Skeletal muscle satellite cell (primary cell): ENCODE results near the genes SLC25A6 and ASMTL.

DNA sequence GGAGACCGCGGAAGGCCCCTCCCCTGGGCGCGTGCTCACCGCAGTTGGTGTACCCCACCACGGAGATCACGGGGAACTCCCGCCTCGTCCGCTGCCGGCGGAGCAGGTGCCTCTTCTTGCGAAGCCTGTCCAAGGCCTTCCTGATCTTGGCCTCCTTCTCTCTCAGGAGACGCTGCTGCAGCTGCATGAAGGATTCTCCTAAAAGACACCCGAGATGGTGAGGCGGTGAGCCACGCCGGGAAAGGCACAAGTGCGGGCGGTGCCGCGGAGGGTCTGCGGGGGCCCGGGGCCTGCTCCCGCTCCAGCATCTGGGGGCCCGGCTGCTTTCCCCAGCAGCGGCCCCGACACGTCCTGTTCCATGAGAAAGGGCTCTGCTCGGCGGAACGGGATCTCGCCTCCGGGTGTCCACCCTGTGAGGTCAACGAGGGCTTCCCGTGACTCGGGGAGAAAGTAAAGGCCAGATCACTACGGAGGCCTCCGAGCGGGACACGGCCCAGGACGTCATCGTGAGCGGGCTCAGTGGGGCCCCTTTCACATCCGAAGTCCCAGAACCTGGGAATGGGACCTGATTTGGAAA is 5.8 kb downstream of the GTPBP6 start:
- CAGE, long polyA plus RNA: no peak

DNA sequence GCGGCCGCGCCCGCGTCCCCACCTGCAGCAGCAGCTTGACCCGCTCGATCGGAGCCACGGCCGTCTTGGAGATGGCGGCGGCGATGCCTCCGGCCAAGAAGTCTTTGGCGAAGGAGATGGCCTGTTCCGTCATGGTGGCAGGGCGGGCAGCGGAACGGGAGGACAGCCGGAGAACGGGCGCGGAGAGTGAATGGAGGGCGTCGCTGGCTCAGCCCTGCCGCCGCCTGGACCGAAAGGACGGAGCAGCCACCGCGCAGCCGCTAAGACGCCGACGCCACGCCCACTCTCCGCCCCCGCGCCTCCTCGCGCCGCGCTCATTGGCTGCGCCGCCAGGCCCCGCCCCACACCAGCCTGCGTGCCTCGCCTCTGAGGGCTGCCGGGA is at the start of gene SLC25A6:
TSS of gene SLC25A6 (minus strand) at position 237 of the 382 bp plus-strand sequence.
- CAGE, long polyA plus RNA: start-site peak on the minus strand centred at position 233 of the sequence, 92 bp wide, 2,230 and 2,791 reads in 2 replicates

- CAGE, long polyA plus RNA: no peak
Observed at GRCh38 chrX:1403603-1404645, 12.0 kb upstream of the SLC25A6 start.

- CAGE, long polyA plus RNA: no peak
Observed at GRCh38 chrX:1406373-1407631, 14.9 kb upstream of the SLC25A6 start.

DNA sequence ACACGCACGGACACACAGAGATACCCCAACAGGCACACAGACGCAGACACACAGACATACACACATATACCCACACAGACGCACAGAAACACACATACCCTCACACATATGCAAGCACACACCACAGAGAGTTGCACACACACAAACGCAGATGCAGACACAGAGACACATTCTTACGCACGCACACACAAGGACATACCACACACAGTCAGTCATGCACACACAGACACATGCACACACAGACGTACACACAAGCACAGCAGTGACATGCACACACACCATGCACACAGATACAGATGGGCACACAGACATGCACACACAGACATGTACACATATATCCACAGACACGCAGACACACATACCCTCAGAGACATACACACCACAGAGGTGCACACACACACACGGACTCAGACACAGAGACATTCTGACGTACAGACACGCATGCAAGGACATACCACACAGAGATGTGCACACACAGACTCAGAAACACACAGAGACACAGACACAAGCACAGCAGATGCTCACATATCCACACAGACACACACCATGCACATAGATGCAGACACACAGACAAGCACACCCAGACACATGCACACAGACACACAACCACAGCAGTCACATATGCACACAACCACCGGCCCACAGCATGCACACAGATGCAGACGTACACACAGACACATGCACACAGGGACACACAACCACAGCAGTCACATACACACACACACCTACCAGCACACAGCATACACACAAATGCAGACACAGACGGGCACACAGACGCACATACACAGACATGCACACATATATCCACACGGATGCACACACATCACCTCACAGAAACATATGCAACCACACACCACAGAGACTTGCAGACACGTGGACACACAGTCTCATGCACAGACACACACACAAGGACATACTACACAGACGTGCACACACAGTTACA is 24.9 kb upstream of the SLC25A6 start:
- CAGE, long polyA plus RNA: no peak

- CAGE, long polyA plus RNA: no peak
Observed at GRCh38 chrX:1421378-1422191, 29.7 kb upstream of the SLC25A6 start.

GRCh38 chrX:1452740-1453836 is at the start of gene ASMTL:
ASMTL (minus strand) TSS chrX:1452909.
- CAGE, long polyA plus RNA: start-site peak on the minus strand at chrX:1452888-1452910, 32 and 47 reads in 2 replicates

DNA sequence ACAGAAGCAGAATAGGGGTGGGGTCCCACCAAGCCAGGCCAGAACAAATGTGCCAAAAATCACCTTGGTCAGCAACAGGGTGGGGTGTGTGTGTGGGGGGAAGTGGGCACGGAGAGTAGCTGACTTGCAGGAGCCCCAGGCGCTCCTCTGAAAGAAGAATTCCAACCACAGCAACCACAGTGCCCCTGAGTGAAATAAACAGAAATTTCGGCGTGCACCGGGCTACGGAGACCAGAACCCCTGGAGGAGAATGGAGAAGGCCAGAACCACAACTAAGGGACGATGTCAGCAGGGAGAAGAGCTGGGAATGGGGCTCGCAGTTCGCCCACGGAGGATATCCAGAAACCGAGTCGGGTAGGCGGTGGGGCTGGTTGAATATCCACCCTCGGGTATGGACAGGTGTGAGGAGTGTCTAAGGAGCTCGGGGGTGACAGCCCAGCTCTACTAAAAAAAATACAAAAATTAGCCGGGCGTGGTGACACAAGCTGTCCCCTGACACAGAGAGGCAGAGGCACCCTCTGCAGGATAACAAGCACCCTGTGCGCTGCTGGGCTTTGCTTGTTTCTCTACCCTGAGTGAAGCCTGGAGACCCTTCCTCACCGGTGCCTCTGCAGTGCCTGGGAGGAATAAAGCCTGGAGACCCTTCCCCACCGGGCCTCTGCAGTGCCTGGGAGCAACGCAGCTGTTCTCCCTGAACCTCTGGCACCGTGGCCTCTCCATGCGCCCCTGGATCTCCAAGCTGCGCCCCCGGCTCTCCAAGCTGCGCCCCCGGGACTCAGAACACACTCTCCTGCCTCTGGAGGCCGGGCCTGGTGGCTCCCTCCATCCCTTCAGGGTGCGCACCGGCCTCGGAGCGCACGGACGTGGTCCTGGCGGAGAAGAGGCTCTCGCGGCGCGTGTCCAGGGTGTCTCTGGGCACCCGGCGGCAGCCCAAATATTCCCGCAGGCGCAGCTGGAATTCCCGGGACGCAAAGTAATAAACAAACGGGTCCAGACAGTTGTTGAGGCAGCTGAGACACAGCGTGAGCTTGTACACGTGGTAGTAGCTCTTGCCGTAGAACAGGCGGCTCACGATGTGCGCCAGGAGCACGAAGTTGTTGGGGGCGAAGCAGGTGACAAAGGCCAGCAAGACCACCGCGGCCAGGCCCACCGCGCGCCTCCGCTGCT is 12.4 kb upstream of the ASMTL start:
- CAGE, long polyA plus RNA: no peak

DNA sequence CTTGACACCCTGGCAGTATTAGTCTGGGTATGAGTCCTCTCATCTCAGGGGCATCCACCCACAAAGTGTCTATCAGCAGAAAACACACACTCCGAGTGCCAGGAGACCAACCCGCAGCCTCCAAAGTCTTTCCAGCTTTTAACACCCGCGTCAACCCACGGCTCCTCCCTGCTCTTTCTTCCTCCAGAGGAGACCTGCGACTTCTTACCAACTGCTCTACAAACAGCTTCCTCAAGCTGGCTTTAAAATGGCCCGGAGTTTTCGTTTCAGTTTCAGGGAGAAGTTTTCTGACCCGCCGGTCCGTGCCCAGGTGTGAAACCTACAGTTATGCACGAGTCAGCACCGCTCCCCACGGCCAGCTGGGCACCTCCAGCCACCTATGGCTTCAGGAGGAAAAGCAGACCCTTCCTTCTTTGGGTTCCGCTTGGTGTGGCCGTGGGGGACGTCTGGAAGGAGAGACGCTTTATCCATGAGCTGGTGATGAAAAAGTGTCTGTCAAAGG is 14.4 kb upstream of the ASMTL start:
- CAGE, long polyA plus RNA: no peak

DNA sequence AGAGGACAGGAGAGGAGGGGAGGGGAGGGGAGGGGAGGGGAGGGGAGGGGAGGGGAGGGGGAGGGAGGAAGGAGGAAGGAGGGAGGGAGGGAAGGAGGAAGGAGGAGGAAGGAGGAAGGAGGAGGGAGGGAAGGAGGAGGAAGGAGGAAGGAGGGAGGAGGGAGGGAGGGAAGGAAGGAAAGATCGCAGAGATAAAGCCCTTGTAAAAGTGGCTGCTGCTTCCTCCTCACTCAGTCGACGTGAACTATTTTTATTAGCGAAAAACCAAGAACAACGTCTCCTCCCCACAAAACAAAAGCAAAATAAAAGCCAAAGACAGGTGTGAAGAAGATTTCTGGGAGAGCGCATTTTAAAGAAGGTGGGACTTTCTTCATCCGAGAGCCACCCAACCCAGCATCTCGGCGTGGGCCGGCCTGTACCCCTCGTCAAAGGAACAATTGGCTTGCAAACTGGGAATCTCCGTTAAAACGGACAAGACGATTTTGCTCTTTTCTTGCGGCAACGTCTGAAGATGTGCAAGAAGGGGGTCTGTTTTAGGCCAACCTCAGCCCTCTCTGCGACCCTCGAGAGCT is 40.7 kb upstream of the ASMTL start:
- CAGE, long polyA plus RNA: no peak

GRCh38 chrX:1493907-1494623 is 41.4 kb upstream of the ASMTL start:
- CAGE, long polyA plus RNA: no peak

DNA sequence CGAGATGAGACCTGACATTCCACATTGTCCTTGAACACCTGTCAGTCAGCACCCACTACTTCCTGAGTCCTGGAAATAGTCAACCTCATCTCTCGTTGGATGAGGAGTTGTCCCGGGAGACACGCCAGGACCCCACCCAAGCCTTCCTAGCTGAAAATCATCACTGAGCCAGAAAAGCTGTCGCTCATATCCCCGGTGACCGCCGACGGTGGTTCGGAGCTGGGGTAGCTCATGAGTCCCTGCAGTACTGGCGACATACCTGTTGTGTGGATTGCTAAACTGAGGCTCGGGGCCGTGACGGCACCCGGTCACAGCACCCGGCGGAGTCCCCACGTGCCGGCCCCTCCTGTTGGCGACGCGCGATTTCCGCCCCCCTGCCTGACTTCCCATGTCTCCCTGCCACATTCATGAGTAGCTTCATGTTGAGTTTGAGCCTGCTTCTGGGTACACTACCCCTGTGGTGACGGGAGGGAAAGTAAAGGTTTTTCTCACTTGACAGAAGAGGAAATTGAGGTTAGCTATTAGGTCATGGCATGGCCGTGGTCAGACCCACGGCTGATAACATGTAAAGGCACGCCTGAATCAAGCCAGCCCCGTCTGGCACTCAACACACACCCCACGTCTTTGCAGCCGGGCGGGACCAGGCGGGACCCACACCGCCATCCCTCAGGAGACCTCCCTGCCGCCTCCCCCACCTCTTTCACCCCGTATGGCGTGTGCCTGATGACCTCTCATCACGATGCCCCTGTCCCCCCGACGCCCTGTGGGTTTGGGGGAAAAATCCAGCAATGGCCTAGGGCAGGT is 29.5 kb downstream of the P2RY8 start:
- CAGE, long polyA plus RNA: no peak

DNA sequence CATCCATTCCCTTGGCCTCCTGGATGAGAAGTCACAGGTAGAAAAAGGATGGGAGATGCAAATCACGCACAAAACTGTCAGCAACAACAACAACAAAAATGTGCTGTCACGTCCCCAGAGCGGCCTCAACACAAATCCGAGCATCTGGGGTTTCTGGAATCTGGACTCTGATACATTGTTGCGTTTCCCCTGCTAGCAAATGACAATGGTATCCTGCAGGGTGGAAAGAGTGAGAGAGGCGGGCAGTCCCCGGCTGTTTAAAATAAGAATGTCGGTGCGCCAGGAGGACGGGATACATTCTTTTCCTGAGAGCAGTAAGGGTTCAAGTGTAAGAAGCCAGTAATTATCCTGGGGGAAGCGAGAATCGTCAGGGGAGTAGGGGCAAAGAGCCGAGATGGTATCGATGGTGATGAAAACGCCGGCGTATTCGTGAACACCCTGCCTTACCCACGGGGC is 310.2 kb downstream of the ASMT start:
- CAGE, long polyA plus RNA: no peak

- CAGE, long polyA plus RNA: no peak
Observed at GRCh38 chrX:2338599-2339260, 162.0 kb downstream of the DHRSX start.

DNA sequence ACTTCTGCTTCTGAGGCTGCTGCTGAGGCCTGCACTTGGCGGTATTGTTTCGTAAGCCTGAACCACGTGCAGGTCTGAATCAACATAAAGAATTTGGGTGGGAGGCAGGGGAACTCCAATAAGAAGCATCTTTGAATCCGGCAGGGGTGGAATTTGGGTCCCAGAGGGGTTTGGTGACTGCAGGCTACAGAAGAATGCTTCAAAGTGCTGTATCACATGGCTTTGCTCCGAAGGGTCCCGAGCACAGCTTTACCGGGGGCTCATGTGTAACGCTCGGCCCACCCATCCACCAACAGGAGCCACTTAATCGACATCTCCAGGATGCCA is 15.2 kb downstream of the XG start:
- CAGE, long polyA plus RNA: no peak

- CAGE, long polyA plus RNA: no peak
Observed at GRCh38 chrX:2904786-2905586, 24.2 kb downstream of the ARSD start.

GRCh38 chrX:3663549-3663922 is 49.9 kb downstream of the PRKX start:
- CAGE, long polyA plus RNA: no peak

DNA sequence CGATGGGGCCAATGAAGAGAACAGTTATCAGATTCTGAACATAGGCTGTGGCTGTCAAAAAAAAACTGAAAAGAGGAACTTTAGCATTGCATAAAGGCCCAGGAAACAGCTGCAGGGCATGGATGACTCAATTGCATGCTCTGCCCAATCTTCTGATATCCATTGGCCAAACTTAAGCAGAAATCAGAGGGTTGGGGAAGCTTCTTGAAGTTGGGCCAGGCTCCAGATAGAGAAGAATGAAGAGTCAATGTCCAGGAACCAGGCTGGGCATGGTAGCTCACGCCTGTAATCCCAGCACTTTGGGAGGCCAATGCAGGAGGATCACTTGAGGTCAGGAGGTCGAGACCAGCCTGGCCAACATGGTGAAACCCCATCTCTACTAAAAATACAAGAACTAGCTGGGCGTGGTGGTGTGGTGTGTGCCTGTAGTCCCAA is 1222.5 kb upstream of the PRKX start:
- CAGE, long polyA plus RNA: no peak

GRCh38 chrX:6226592-6227643 is 1.7 kb downstream of the NLGN4X start:
- CAGE, long polyA plus RNA: no peak

- CAGE, long polyA plus RNA: no peak
Observed at GRCh38 chrX:7012341-7012895, 135.1 kb upstream of the STS start.